ENCODE data around the genes VPS50 and COL1A2.

- RRBS, result no CpG with 5 or more reads among the region's 3 CpGs
These were observed 65.9 kb downstream of the AKAP9 start for GRCh38 chr7:92006388-92007116.

DNA sequence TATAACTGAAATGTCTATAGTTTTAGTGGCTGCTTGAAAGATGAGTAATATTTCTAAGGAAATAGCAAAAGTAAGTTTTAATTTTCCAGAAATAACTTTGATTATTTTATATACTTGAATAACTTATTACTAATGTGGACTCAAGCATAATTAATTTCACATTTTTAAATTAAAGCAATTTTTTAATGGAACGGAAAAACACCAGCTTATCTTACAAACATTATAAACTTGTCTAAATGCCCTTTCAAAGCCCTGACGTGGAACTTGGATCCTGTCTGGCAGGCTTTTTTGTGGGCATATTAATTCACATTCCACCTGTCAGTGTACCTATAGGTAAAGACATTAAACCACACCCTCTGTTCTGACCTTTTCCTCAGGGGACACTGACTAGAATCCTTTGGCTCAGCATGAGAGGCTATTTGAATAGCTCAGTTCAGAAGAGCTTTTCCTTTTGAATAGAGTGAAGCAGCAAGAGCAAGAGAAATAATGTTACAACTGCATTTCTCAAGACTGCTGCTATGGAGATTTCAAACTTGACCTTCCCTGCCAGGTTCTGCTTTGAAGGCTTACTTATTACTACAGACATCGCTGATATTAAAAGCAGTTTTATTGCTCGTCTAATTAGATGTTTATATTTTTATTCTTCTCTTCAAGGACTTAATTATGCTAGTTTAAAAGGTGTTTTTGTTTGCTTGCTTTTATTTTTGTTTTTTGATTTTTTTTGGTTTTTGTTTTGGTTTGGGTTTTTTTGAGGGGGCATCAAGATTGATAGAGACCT, 76.9 kb downstream of the CYP51A1 start:
- RRBS, result no CpG with 5 or more reads among the region's 4 CpGs

- RRBS, result no CpG with 5 or more reads among the region's 16 CpGs
These were observed 9.4 kb upstream of the LRRD1 start for GRCh38 chr7:92188236-92188863.

- RRBS, result no CpG with 5 or more reads among the region's 6 CpGs
These were observed 11.3 kb downstream of the KRIT1 start for GRCh38 chr7:92234217-92235037.

DNA sequence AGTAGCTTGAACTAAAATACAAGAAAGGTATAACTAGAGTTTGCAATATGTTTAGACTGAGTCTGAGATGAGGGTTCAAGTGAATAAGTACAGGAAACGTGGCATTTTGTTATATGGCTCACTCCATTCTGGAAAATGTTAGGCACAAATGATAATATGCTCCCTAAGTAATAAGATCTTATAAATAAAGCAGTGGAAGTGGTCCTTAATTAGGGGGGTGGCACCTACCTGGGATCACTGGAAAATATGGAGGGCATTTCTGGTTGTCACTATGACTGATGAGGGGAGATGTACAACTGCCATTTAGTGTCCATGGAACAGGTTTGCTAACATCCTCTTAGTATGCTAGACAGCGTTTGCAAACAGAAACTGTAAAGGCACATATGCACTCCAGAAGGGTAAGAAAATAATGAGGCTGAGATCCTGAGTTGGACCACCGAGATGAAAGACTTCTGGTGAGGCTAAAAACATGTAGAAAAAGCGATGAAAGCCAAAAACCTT, 990 bp downstream of the KRIT1 start:
- RRBS, result no CpG with 5 or more reads among the region's 4 CpGs

GRCh38 chr7:92613878-92614387, 23.7 kb upstream of the FAM133B start:
- RRBS, result no CpG with 5 or more reads among the region's 2 CpGs

DNA sequence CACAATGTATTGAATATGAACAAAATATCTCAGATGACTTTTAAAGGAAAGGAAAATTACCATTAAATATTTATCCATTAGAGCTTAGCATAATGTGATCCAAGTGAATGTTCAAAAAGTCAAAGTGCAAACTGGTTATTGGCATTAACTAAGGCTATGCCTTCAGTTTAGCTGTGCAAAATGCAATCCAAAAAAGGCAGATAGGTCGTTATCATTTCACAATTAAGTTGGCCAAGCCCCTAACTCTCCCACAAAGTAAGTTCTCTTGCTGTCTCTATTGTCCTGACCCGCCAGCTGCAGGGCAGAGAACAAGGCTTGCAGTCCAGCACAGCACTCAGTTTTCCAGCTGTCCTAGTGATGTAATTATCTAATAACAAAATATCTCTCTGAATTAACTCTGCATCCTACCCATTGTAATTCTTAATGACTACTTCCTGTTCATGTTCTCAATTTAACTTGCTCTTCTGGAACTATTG, 55.3 kb downstream of the CDK6 start:
- RRBS, result no CpG with 5 or more reads among the region's 2 CpGs

DNA sequence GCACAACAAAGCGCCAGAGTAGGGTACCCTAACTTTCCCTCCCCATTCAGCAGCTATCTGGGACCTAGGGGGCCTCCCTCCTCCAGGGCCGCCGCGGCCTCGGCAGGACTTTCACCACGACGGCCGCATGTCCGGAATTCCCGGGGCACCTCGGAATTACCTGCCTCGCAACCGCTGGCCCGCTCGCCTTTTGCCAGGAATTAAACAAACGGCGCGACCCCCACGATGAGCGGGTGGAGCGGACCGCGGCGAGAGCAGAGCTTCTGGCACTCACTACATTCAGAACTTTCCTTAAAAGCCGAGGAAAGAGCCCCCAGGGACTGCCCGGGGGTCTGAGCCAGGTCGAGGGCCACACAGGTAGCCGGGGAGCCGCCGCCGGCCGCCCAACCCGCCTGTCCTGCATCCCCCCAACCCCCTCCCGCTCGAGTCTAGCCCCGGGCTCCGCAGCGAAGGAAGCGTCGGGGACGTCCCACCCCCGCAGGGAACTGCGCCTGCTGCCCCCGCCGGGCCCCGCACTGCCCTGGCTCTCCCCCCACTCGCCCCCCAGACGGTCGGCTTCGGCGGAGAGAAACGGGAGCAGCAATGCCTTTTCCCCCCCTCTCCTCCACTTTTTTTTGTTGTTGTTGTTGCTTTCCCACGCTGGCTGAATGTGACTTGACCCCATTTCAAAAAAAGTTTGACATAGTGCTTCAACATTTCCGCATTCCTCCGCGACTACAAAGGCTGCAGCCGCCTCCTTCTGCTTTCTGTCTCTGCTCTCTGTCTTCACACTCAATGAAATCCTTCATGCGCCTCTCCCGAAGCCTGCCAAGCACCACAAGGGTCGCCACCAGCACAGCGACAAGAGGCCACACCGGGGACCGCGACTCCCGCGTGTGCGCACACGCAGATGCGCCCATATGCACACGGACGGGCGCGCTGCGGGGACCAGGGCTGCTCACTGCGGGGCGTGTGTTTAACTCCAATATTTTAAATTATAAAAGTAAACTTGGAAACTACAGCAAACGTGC, 1.2 kb downstream of the CDK6 start:
- RRBS, result 2% methylated on average over 15 of the region's 77 CpGs

DNA sequence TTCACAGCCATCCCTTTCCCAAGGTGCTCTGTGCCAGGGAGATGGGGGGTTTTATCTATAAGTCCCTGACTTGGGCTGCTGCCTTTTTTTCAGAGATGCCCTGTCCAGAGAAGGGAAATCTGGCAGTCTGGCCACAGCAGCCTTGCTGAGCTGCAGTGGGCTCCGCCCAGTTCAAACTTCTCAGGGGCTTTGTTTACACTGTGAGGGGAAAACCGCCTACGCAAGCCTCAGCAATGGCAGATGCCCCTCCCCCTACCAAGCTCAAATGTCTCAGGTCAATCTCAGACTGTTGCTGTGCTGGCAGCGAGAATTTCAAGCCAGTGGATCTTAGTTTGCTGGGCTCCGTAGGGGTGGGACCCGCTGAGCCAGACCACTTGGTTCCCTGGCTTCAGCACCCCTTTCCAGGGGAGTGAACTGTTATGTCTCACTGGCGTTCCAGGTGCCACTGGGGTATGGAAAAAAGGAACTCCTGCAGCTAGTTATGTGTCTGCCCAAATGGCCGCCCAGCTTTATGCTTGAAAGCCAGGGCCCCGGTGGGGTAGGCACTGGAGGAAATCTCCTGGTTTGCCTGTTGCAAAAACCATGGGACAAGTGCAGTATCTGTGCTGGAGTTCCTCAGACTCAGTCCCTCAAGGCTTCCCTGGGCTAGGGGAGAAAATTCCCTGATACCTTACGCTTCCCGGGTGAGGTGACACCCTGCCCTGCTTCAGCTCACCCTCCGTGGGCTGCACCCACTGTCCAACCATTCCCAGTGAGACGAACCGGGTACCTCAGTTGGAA, 90.1 kb upstream of the CDK6 start:
- RRBS, result no CpG with 5 or more reads among the region's 14 CpGs

GRCh38 chr7:93219344-93219792, 6.9 kb downstream of the HEPACAM2 start:
- RRBS, result no CpG with 5 or more reads among the region's 6 CpGs

GRCh38 chr7:93231609-93232730, at the start of gene VPS50:
Gene VPS50, plus strand, starts transcription at chr7:93232366.
- RRBS, result under 1% methylated on average over 7 of the region's 49 CpGs

- RRBS, result no CpG with 5 or more reads among the region's 4 CpGs
These were observed 83.9 kb downstream of the VPS50 start for GRCh38 chr7:93315933-93316591.

- RRBS, result no CpG with 5 or more reads among the region's 18 CpGs
These were observed 97.5 kb downstream of the TFPI2 start for GRCh38 chr7:93793152-93793430.

DNA sequence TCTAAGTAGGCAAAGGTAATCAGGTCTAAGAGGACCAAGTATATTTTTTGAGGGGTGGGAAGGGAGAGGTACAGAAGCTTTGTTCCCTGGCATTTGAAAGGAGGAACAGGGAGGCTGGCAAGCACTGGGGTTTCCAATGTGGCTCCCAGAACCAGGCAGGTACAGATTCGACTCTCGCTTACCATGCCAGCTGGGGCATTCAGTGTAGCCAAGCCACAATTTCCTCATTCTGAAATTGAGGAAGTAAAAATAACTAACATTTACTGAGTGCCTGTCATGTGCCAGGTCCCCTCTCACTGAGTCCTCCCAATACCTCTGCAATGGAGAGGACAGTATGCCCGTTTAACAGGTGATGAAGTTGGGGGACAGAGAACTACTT, 45.9 kb upstream of the BET1 start:
- RRBS, result no CpG with 5 or more reads among the region's 3 CpGs

DNA sequence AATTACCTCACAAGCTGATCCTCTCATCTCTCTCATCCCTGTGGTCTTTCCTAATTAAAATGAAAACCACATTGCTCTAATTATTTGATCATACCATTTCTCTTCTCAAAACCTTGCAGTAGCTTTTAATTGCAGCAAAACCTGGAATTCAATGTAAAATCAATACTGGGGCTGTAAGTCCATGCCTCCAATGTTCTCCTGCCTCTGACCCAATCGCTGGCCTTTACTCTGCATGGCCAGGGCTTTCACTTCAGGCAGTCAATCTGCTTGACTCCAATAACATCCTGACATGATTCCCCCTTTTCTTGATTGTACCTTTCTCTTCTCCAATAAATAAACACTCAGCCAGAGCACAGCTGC, 97.9 kb upstream of the COL1A2 start:
- RRBS, result no CpG with 5 or more reads among the region's 1 CpG

- RRBS, result no CpG with 5 or more reads among the region's 3 CpGs
These were observed 19.0 kb upstream of the COL1A2 start for GRCh38 chr7:94375546-94376340.

DNA sequence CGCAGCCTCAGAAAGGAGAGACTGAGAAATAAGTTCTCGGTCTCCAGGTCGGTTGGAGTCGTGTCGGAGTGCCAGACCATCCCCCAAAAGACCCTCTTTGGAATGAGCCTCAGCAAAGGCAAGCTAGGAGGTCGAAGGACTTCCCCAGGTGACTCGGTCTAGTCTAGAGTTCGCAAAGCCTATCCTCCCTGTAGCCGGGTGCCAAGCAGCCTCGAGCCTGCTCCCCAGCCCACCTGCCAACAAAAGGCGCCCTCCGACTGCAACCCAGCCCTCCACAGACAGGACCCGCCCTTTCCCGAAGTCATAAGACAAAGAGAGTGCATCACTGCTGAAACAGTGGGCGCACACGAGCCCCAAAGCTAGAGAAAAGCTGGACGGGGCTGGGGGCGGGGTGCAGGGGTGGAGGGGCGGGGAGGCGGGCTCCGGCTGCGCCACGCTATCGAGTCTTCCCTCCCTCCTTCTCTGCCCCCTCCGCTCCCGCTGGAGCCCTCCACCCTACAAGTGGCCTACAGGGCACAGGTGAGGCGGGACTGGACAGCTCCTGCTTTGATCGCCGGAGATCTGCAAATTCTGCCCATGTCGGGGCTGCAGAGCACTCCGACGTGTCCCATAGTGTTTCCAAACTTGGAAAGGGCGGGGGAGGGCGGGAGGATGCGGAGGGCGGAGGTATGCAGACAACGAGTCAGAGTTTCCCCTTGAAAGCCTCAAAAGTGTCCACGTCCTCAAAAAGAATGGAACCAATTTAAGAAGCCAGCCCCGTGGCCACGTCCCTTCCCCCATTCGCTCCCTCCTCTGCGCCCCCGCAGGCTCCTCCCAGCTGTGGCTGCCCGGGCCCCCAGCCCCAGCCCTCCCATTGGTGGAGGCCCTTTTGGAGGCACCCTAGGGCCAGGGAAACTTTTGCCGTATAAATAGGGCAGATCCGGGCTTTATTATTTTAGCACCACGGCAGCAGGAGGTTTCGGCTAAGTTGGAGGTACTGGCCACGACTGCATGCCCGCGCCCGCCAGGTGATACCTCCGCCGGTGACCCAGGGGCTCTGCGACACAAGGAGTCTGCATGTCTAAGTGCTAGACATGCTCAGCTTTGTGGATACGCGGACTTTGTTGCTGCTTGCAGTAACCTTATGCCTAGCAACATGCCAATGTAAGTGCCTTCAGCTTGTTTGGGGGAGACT, at the start of gene COL1A2:
Gene COL1A2, plus strand, starts transcription at position 937 of the 1,174 bp plus-strand sequence.
- RRBS, result under 1% methylated on average over 9 of the region's 57 CpGs

GRCh38 chr7:94417559-94417917, 22.8 kb downstream of the COL1A2 start:
- RRBS, result no CpG with 5 or more reads among the region's 1 CpG

DNA sequence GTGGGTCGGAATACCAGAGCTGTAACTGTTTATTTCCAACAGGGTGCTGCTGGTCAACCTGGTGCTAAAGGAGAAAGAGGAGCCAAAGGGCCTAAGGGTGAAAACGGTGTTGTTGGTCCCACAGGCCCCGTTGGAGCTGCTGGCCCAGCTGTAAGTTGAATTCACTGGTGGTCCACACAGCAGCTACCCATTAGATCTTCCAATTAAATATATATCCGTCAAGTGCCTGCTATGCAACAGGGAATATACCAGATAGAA, 25.7 kb downstream of the COL1A2 start:
- RRBS, result no CpG with 5 or more reads among the region's 4 CpGs

Data from aortic smooth muscle cell (primary cell).